Ureter (tissue), 1 donor: ENCODE measurements around a stretch of chr22.

DNA sequence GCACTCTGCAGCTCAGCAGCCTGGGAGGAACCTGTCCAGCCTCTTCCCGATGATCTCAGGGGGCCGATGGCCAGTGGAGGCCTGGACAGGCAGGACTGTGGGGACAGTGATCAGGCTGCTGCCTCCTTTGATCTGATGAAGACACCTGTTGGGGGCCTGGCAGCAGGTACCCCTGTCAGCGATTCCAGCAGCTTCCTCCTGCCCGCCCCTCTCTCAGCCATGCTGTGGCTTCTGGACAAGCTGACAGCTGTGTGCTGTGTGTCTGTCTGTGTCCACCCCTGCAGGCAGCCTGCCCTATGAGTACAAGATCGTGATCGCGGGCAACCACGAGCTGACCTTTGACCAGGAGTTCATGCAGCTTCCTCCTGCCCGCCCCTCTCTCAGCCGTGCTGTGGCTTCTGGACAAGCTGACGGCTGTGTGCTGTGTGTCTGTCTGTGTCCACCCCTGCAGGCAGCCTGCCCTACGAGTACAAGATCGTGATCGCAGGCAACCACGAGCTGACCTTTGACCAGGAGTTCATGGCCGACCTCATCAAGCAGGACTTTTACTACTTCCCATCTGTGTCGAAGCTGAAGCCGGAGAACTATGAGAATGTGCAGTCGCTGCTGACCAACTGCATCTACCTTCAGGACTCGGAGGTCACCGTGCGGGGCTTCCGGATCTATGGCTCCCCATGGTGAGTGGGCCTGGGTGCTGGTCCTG, 62.6 kb downstream of the MPPED1 start:
- PRO-cap: no peak

DNA sequence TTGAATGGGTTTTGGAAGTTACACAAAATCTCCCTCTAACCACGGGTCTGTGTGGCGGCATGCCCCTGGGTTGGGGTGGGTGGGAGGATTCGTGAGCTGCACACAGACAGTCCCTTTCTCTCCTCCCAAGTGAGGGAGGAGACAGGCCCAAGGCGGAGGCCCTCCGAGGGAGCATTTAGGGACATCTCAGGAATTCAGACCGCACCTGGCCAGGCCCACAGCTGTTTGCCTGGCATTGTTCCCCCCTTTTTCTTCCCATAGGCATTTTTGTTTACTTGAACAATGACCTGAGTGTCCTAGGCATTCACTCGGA, 94.1 kb downstream of the MPPED1 start:
- PRO-cap: no peak

GRCh38 chr22:44182031-44182265, 1.2 kb downstream of the PARVG start:
- PRO-cap: no peak

DNA sequence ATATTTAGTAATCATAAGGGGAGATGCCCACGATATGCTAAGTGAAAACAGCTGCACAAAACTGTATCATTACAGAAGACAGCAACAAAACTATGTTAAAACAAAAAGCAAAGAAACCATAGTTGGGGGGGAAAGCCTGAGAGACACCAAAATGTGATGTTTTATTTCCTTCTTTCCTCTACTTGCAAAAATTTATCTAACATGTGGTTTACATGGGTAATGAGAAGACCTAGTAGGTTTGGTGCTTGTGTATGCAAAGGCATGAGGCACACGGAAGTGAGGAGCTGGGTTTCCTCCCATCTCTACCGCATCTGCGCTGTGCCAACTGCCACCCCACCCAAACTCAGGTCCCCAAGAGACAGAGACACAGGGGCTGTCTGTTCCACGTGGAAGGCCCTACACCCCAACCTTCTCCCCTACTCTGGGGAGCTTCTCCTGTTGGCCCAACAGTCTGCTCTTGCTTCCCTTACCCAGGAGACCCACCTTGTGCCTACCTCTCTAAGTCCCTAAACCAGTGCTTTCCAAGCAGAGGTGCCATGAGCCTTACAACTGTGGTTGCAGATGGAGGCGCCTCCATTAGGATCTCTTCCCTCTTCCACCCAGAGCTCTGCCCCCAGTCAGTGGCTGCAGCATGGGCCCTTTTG, 4.8 kb downstream of the RTL6 start:
- PRO-cap: no peak

DNA sequence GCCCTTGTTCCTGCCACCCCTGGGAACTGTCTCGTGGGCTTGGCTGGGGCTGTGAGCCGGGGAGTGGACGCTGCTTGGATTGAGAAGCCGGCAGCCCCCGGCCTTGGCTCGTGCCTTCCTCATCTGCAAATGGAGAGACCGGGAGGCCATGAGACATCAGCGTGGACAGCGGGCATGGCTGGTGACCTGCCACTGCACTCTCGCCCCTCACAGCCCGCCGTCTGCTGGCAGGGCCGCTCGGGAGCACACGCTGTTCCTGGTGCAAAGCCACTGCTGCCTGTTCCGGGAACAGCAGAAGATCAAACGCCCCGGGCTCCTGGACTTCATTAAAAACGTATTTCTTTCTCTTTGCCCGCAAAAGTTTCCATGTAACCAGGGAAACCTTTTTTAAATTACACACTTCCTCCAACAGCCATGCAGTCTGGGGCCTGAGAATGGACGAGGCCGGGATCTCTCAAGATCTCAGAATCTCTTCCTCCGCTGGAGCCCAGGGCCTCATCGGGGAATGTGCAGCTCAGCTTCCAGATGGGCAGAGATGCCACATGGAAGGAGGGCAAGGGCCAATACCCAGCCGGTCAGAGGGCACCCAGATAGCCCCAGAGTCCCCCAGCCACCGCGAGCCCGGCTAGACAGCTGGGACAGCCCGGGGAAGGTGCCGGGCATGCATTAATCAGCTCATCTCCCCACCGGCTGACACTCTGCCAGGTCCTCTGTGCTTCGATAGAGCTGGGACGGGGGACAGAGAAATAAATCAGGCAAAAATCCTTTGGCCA, 62.9 kb upstream of the PRR5 start:
- PRO-cap: no peak

GRCh38 chr22:44663900-44664726, 37.9 kb upstream of the PRR5 start:
- PRO-cap: no peak

- PRO-cap: no peak
These were observed 26.3 kb upstream of the PHF21B start for GRCh38 chr22:45035975-45036600.

- PRO-cap: no peak
These were observed 15.1 kb upstream of the NUP50 start for GRCh38 chr22:45148460-45149185.

- PRO-cap: no peak
These were observed 13.4 kb upstream of the NUP50 start for GRCh38 chr22:45150229-45150810.

DNA sequence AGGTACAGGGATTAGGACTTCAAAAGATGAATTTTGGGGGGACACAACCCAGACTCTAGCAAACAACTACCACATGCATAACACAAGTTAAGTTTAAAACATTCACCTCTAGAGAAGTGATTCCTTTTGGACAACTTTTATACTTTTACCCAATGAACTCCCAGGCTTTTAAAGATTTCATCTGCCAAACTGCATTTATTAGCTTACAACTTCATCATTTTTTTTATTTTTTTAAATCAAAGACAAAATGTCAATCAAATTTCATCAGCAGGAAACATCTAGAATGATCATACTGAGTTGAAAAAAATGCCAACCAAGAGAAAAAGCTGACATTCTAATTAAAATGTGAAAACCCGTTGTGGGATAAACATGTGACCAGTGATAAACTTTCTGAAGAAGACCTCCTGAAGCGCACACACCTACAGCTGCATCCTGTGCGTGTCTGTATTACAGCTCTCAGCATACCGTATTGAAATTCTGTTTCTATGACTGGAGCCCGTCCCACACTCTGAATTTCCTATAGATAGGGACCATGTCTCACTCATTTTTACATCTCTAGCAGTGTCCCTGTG, 12.4 kb upstream of the NUP50 start:
- PRO-cap: no peak

DNA sequence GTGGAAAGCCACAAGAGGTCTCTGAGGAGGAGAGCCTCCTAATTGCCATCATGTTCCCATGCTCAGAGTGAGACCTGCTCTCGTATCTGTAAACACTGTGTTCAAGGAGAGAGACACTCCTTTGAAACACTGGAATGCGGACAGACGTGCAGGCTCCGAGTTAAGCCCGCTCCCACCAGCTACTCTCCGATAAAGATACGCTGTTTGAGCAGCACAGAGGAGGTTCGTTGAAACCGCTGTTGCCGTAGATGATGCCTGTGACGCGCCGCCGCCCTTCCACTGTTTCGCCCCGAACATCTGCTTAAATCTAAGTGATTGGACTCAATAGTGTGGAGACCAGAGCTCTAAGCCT, 25.1 kb downstream of the NUP50 start:
- PRO-cap: no peak

DNA sequence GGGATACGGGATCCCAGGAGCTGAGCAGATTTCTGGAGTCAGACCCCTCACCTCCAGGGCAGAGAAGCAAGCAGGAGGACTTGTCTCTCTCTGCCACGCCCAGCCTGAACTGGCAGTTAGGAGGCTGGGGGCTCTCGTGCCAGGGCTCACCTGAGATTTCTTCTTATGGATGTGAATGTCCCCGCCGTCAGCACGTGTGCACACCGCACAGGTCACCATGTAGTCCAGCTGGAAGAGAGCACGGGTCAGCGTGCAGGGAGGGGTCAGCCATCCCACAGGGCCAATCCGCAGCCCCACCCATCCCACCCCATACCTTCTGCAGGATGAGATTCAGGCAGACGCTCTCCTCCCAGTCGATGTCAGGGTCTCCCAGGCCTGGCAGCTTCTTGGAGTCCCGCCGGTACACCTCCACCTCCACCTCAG, 35.2 kb downstream of the KIAA0930 start:
- PRO-cap: no peak

DNA sequence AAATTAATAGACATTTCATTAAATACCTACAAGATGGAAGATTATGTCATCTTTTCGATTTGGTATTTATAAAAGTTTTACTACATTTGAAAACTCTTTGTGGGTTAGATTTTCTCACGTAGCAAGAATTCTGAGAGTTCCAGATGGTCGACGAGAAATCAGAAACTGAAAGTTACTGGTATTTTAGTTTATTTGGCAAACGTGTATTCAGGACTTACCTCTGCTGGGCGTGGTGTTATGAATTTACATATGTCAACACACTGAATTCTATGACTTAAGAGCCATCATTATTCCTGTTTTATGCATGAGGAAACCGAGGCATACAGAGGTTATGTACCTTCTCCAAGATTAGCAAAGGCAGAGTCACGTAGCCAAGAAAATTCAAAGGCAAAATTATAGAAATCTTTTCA, 8.5 kb upstream of the KIAA0930 start:
- PRO-cap: no peak

GRCh38 chr22:45262300-45262684, 21.6 kb upstream of the KIAA0930 start:
- PRO-cap: no peak

DNA sequence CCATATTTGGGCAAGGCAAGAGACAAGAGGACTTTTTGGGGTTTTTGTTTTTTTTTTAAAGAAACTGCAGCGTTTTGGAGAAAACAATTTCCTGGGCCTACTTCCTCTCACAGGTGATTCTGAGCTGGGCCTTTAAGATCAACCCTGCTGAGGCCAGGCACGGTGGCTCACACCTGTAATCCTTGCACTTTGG, 4.7 kb upstream of the UPK3A start:
- PRO-cap: no peak

GRCh38 chr22:45317559-45318178, 7.9 kb downstream of the FAM118A start:
- PRO-cap: no peak

- PRO-cap: no peak
These were observed 27.5 kb downstream of the RIBC2 start for GRCh38 chr22:45440751-45441647.

GRCh38 chr22:45503668-45504212, 1.1 kb downstream of the FBLN1 start:
- PRO-cap: no peak

GRCh38 chr22:45551699-45551939, 48.9 kb downstream of the FBLN1 start:
- PRO-cap: no peak

DNA sequence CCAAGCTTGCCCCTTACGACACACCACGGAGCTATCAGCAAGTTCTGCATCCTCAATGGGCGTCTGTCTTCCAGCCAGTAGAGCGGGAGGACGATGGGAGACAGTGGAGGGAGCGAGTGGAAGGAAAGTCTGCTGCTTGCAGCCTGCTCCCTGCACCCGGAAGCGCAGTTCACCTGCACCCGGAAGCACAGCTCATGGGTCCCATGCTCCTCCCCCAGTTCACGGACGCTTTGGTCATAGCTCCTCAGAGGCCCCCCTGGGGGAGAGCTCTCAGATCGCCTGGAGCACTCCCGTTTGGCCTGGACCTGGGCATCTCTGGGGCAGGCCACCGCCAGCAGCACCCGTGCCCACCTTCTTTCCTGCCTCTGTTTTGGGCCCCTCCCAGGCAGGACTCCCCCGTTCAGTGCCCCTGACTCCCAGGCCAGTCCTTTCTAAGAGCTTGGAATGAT, 51.4 kb downstream of the FBLN1 start:
- PRO-cap: no peak